ENCODE results near the genes ABCC9 and SOX5.

- RRBS, 2 experiments, result no CpG with 5 or more reads among the region's 6 CpGs
Measured at GRCh38 chr12:21528886-21529539, 2.9 kb downstream of the SPX start.

DNA sequence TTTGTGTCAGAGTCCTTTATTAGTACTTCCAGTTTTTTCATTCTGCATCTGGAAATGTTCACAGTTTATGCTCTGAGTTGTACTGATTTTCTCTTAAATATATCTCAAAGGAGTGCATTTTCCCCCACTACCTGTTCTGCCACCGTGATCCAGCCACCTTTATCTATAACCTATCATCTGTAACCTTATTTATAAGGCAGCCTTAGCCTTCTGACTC is 10.7 kb upstream of the GYS2 start:
- RRBS, 2 experiments, result no CpG with 5 or more reads among the region's 1 CpG

DNA sequence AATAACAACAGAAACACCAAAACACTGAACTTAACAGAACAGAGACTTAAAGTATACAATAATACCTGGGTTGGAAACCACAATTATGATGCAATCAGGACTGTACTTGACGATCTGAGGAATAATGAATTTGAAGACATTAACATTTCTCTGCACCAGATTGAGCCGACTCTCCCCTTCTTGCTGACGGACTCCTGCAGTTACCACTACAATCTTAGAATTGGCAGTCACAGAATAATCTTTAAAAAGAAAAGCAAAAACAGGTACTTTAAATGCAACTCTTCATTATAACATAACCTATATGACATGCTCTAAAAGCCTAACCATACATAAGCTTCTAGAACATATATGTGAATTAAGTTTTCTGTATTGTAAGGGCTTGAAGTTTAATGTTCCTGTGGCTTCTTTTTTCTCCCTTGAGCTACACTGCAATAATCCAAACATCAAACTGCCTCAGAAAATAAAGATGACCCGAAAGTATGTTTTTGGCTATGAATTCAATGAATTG is 13.7 kb downstream of the LDHB start:
- RRBS, 2 experiments, result no CpG with 5 or more reads among the region's 4 CpGs

DNA sequence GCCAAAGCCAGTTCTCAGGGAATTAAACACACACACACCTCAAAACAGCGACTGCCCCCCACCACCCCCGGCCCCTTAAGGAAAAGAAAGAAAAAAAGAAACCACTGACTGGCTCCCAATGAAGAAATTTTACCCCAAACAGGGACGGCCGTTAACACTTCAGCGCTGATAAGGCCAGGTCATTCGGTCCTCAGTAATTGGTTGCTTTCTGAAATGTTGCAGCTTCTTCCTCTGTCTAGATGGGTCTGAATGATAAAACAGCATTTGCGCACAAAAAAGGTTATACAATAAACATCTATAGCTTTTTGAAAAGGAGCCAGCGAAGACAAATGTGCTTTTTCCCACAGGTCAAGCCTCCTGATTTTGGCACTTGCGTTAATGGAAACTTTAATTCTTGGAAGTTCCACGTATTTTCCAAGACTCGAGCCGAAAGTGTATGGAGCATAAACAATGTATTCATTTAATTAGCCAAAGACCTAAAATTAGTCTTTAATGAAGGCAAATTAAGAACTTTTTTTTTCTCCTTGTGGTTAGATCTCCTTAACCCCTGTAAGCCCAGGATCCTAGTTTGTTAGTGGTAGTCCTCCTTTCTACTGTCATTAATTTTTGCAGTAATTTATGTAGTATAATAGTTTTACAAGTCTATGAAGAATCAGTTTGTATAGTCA is 982 bp upstream of the KCNJ8 start:
- RRBS, 2 experiments, result no CpG with 5 or more reads among the region's 12 CpGs

GRCh38 chr12:21831895-21832169 is 57.3 kb upstream of the KCNJ8 start:
- RRBS, 2 experiments, result no CpG with 5 or more reads among the region's 1 CpG

- RRBS, 2 experiments, result 18 to 59% methylated on average over 13 of the region's 45 CpGs
Measured at GRCh38 chr12:21940510-21941584, at the start of gene ABCC9. TSS of gene ABCC9 (minus strand) at chr12:21941426.

DNA sequence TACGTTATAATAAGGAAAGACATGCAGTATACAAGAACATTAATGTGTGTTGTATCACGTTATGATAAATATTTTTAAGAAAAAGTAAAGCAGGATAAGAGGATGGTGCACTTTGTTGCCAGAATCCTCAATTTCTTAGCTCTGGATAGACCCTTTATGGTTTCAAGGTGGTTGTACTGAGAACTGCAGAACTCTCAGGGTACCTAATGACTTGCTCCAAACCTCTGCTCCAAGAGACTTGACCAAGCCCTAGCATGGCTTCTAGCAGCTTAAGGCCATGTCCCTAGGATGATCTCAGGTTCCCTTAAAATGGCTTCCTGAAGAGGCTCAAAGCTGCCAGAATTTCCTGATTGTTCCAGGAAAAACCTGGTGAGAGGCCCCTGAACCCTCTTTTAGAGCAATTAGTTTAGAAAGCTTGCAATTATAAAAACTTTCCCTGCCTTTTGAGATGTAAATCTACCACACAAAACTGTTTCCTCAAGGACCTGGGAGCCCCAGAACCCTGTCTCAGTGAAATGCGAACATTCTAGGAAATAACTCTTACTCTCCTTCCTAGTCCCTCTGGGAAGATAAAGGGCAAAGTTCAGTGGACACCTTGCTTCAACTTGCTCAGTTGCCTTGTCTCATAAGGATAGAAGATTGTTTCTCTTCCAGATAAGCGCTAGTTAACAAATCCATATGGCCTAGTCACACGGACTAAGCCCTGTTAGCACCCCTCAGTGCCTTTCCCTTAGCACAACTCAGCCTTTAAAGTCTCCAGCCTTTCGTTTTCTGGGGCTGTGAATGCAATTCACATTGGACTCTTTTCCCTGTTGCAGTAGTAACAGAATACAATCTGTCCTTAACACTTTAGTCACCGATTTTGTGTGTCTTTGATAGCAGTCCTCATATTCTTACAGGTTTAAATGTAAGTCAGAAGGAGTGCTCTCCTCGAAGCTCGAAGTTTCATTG is 2.5 kb downstream of the CMAS start:
- RRBS, 2 experiments, result no CpG with 5 or more reads among the region's 9 CpGs

GRCh38 chr12:22513023-22513649 is 31.2 kb downstream of the C2CD5 start:
- RRBS, 2 experiments, result no CpG with 5 or more reads among the region's 3 CpGs

DNA sequence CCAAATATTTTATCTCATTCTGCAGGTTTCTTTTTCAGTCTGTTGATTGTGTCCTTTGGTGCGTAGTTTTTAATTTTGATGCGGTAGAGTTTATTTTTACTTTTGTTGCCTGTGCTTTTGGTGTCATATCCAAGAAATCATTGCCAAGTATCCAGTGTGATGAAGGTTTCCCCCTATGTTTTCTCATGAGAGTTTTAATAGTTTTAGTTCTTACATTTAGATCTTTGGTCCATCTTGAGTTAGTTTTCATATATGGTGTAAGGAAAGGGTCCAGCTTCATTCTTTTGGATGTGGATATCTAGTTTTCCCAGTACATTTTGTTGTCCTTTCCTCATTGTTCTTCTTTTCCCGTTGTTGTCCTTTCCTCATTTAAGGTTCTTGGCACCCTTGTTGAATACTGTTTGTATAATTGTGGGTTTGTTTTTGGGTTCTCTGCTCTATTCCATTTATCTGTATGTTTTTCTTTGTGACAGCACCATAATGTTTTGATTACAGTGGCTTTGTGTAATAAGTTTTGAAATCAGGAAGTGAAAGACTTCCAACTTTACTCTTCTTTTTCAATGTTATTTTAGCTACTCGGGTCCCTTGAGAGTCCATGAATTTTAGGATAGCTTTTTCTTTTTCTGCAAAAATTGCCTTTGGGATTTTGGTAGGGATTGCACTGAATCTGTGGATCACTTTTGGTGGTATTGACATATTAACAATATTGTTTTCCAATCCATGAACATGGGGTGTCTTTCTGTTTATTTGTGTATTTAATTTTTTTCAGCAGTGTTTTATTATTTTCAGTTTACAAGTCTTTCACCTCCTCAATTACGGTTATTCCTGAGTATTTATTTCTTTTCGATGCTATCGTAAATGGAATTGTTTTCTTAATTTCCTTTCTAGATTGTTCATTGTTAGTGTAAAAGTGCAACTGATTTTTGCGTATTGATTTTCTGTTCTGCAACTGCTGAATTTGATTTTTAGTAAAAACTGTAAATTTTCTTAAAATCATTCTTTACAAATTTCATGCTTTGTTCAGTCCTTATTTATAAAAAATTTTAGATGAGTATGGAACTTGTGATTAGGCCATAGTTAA is 28.1 kb downstream of the ETNK1 start:
- RRBS, 2 experiments, result no CpG with 5 or more reads among the region's 8 CpGs

GRCh38 chr12:22699385-22700163 is 74.6 kb downstream of the ETNK1 start:
- RRBS, 2 experiments, result no CpG with 5 or more reads among the region's 14 CpGs

- RRBS, 2 experiments, result no CpG with 5 or more reads among the region's 11 CpGs
Measured at GRCh38 chr12:23949344-23950077, at the start of gene SOX5. TSS of gene SOX5 (minus strand) at chr12:23949670.

- RRBS, 2 experiments, result no CpG with 5 or more reads among the region's 7 CpGs
Measured at GRCh38 chr12:25231604-25232193, 19.0 kb downstream of the KRAS start.

GRCh38 chr12:25377334-25377812 is 126.6 kb upstream of the KRAS start:
- RRBS, 2 experiments, result no CpG with 5 or more reads among the region's 6 CpGs

GRCh38 chr12:25630504-25631013 is 77.5 kb upstream of the LMNTD1 start:
- RRBS, 2 experiments, result no CpG with 5 or more reads among the region's 10 CpGs

DNA sequence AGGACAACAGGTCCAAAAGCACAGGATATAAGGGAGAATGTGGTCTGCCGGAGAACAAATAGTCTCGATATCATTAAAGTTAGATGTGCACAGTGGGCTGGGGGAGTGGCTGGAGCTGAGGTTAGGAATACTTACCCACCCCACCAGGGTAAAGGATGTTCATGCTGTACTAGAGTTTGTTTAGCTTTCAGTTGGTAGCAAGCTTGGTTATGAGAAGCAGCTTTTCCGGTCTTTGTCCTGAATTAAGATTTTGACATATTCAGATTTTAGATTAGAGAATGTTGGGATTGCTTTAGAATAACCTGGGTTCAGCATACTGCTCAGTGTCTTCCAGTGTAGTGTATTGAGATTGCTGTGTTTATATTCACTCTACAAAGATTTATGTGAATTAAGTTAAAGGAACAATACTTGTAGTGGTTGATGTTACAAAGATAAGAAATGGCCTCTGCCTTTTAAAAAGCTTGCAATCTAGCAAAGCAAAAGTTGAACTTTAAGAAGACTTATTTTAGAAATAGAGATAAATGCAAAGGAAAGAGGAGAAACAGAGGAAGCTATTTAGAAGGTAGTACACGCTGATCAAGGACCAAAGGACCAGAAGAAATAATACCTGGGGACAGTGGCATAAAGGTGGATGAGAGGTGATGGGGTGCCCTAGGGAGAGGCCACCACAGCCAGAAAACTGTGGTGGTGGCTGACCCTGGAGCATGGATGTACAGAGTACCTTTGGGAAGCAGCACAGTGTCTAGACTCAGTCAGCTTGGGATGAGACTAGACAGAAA is 16.9 kb downstream of the RASSF8 start:
- RRBS, 2 experiments, result no CpG with 5 or more reads among the region's 4 CpGs

- RRBS, 2 experiments, result no CpG with 5 or more reads among the region's 2 CpGs
Measured at GRCh38 chr12:26119234-26119849, 5.5 kb downstream of the BHLHE41 start.

DNA sequence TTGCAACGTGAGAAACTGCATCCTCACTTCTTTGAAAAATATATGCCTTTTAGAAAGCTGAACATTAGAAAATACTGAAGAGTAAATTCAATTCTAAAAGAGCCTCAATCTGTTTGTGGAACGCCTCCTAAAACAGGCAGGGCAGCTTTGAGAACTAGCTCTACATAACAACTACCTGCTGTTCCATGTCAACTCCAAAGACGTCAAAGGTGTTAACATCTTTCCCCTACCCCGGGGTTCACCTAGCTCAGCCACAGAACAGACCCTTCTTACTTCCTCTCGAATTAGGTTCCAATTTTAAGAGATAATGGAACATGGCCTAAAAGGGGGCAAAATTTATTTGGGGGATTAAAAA is 3.4 kb downstream of the BHLHE41 start:
- RRBS, 2 experiments, result no CpG with 5 or more reads among the region's 5 CpGs

DNA sequence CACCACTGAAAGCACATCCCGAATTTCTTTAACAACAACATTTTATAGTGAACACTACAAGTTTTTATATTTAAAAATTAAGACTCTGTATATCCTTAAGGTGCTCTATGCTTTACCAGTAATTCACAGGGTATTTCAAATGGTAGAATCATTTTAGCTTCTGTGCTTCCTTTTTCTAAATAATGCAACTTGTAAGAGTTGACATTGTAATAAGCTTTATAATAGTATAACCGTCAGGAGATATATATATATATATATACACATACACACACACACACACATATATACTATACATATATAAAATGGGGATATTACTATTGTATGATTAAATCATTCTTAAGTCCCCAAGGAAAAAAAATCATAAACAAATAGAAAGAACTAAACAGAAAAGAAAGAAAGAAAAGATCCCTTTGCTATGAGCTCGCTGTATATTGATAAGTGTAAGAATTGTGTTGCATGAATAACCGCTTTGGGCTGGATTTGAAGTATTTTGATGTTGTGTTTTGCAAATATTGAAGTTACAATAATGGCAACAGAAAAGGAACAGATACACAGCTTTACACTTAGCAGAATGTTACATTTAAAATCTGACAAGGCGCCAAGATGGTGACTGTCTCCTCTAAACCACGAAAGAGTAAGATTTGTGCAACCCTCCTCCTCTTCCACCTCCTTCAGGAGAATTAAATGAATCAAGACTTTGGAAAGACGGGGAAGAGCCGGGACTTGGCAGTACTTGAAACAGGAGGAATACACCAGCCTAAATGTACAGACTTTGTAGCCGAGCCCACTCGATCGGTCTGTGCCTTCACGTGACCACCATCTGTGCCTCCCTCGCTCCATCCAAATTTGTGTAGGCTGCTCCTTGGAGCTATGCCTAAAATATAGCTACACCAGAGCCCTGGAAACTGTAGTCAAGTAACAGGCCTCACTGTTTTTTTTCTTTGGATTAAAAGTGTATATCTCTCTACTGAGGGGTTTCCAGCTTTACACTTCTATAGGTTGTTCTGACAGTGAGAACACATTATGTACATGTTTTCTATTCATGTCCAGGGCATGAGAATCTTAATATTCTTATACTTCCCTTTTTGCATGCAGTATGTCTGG is 38.1 kb downstream of the SSPN start:
- RRBS, 2 experiments, result no CpG with 5 or more reads among the region's 13 CpGs

DNA sequence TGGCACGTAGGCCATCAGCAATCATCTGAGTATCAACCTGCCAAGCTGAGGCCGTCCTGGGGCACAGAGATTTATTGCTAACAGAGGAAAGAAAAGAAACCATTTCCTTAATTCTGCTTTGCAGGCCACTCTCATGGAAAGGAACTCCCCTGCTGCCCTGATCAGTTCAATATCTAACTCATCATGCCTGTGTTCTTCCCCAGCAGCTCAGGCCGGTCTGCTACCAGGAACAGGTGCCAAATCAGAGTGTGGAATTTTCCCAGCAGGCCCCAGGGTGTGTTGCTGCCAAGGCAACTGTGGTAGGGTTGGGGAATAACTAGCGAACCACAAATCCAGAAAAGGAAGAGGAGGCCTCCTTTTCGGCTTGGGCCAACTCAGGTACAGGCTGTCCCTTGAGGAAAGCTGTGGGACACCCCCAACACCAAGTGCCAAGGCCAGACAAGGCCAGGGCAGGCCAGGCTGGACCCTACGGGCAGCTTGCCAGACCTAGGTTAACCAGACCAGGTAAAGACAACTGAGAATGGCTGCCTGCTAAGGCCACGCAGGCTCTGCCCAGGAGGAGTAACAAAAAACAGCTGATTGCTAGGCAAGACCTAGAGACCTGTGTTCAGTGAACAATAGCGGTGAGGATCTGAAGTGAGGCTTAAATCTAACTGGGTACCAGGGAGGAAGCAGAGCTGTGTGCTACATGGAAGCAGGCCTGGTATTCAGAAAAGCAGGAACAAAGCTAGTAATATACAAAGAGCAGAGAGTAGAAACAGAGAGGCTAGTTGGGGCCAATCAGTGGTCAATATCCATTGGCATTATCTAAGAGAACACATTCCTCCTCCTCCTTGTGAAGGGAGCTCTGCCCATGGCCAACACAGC is 92.7 kb downstream of the SSPN start:
- RRBS, 2 experiments, result no CpG with 5 or more reads among the region's 8 CpGs

DNA sequence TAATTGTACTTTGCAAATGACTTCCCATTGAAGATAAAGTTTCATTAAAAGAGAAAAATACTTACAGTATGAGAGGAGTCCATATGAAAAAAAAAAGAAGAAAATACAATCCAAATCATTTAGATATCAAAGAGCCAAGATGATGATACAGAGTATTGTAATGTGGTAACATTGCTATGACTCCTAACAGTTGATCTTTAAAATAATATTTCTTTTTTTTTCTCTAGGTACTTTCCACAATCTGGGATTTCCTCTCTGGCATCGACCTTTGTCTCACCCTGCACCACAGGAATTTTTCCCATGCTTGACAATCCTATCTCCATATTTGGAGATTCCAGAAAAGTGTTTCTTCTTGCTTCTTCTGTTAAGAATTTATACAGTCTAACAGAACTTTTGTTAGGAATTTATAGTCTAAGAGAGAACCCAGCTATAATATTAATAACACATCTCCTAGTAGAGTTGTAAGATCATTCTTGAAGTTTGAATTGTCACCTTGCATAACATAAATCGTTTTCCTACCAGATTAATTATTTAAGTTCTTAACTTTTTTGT is 184.4 kb downstream of the ITPR2 start:
- RRBS, 2 experiments, result no CpG with 5 or more reads among the region's 2 CpGs

Data from LNCaP clone FGC (cell line).